ENCODE results near the genes OR10V1, STX3, OOSP1 and VPS37C.

GRCh38 chr11:59614359-59614914 lies 1.1 kb downstream of the OSBP start:
- RRBS, result no CpG with 5 or more reads among the region's 7 CpGs
CAGE:
- cytosol, long polyA plus RNA, result no peak
- long polyA plus RNA, result no peak
- nucleus, long polyA plus RNA, result no peak

DNA sequence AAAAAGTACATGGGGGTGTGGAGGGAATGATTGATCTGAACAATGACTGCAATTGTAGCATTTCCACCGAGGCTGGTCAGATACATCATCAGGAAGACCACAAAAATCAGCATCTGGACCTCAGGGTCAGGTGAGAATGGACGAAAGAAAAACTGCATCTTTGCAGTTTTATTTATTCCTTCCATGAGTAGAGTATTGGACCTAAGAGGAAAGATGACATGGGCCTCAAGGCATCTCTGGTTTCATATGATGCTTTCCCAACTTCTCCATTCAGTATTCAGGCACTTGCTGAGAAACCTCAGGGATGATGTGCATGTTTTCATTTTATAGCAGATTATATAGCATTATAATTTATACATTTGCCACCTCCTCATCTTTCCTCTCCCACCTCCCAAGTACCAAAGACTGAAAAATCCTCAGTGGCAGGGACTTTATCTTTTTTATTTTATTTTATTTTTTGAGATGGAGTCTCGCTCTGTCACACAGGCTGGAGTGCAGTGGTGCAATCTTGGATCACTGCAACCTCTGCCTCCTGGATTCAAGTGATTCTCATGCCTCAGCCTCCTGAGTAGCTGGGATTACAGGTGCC lies at the start of gene OR10V1:
Gene OR10V1 (minus strand): TSS at position 185 of the 589 bp plus-strand sequence.
- RRBS, result no CpG with 5 or more reads among the region's 3 CpGs
CAGE:
- cytosol, long polyA plus RNA, result no peak
- long polyA plus RNA, result no peak
- nucleus, long polyA plus RNA, result no peak

GRCh38 chr11:59754694-59755696 lies at the start of gene STX3:
STX3 (plus strand) TSS chr11:59755376.
- RRBS, result 1% methylated on average over 42 of the region's 89 CpGs
CAGE:
- cytosol, long polyA plus RNA, result no peak
- long polyA plus RNA, result no peak
- nucleus, long polyA plus RNA, result no peak

DNA sequence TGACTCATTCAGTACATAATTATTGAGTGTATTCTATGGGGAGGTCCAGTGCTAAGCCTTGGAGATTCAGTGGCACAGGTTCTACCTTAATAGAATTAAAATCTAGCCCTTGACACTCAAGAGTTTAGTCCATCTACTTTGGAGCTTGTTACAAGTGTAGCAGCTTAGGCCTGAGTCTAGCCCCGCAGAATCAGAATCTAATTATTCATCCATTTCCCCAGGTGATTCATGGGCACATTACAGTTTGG lies 1.2 kb downstream of the STX3 start:
- RRBS, result no CpG with 5 or more reads among the region's 1 CpG
CAGE:
- cytosol, long polyA plus RNA, result no peak
- long polyA plus RNA, result no peak
- nucleus, long polyA plus RNA, result no peak

GRCh38 chr11:59937989-59938659 lies at the start of gene OOSP1:
OOSP1 (plus strand) TSS chr11:59938432.
- RRBS, result no CpG with 5 or more reads among the region's 3 CpGs
CAGE:
- cytosol, long polyA plus RNA, result no peak
- long polyA plus RNA, result no peak
- nucleus, long polyA plus RNA, result no peak

DNA sequence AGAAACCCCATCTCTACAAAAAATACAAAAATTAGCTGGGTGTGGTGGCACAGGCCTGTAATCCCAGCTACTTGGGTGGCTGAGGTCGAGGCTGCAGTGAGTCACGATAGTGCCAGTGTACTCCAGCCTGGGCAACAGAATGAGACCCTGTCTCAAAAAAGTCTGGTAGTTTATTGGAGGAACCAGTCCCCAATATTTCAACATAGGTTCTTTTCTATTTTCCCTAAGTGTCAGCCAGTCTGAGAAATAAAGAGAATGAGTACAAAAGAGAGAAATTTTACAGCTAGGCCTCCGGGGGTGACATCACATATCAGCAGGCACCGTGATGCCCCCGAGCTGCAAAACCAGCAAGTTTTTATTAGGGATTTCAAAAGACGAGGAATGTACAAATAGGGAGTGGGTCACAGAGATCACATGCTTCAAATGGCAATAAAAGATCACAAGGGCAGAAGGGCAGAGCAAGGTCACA lies 4.9 kb downstream of the MS4A4A start:
- RRBS, result no CpG with 5 or more reads among the region's 6 CpGs
CAGE:
- cytosol, long polyA plus RNA, result no peak
- long polyA plus RNA, result no peak
- nucleus, long polyA plus RNA, result no peak

DNA sequence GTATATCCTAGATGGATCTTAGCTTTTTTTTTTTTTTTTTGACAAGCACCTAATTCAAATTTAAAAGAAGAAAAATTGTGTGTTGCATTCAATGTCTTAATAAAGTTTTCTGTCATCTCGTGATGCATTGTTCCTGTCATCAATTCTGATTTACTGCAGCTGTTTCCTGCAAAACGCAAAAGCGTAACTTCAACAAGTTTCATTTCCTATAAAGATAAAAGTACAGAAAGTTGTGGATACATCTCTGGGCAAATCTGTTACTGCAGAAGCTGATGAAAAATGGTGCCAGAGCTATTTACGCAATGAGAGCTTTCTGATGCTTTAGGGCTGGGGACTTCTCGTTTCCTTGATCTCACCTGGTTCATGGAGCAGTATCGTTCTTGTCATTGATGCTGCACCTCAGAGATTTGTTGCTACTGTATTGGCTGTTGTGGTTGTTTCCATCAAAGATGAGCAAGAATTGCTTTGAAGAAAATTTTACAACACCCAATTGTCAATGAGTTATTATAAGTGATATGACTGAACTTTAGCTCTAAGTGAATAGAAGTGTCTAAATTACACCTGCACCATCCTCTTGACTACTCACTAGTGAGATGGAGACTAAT lies 15.5 kb upstream of the MS4A12 start:
- RRBS, result no CpG with 5 or more reads among the region's 6 CpGs
CAGE:
- cytosol, long polyA plus RNA, result no peak
- long polyA plus RNA, result no peak
- nucleus, long polyA plus RNA, result no peak

DNA sequence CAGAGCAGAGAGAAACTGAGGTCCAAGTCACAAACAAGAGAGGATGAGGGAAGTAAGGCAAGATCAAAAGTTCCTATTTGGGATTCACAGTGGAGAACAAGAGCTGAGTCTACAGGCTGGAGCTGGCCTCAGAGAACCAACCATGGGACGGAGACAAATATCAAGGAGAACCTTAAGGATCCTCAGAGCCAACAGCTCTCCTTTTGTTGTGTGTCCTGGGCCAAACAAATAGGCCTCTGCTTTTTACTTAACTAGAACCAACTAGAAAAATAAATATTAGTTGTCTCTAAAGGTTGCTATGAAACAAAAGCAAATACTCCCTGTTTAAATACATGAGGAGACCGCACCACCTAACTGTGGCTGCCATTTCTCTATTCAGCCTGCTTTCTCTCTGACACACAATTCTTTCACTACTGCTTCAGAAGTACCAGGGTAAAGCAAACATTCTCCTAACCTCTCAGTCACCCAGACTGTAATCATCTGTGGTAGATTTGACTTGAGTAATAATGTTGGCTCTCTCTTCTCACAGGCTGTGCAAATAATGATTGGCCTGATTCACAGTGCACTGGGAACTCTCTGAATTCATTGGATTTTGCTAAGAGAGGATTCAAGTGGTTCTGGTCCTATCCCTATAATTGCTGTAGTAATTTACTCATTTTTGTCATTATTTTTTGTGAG lies 41.1 kb upstream of the MS4A8 start:
- RRBS, result no CpG with 5 or more reads among the region's 2 CpGs
CAGE:
- cytosol, long polyA plus RNA, result no peak
- long polyA plus RNA, result no peak
- nucleus, long polyA plus RNA, result no peak

- RRBS, result 2% methylated on average over 7 of the region's 33 CpGs
CAGE:
- cytosol, long polyA plus RNA, result no peak
- long polyA plus RNA, result no peak
- nucleus, long polyA plus RNA, result no peak
Measured at GRCh38 chr11:60905392-60906258, 760 bp downstream of the PRPF19 start.

- RRBS, result no CpG with 5 or more reads among the region's 3 CpGs
CAGE:
- cytosol, long polyA plus RNA, result no peak
- long polyA plus RNA, result no peak
- nucleus, long polyA plus RNA, result no peak
Measured at GRCh38 chr11:60910279-60910676, 3.7 kb upstream of the TMEM109 start.

DNA sequence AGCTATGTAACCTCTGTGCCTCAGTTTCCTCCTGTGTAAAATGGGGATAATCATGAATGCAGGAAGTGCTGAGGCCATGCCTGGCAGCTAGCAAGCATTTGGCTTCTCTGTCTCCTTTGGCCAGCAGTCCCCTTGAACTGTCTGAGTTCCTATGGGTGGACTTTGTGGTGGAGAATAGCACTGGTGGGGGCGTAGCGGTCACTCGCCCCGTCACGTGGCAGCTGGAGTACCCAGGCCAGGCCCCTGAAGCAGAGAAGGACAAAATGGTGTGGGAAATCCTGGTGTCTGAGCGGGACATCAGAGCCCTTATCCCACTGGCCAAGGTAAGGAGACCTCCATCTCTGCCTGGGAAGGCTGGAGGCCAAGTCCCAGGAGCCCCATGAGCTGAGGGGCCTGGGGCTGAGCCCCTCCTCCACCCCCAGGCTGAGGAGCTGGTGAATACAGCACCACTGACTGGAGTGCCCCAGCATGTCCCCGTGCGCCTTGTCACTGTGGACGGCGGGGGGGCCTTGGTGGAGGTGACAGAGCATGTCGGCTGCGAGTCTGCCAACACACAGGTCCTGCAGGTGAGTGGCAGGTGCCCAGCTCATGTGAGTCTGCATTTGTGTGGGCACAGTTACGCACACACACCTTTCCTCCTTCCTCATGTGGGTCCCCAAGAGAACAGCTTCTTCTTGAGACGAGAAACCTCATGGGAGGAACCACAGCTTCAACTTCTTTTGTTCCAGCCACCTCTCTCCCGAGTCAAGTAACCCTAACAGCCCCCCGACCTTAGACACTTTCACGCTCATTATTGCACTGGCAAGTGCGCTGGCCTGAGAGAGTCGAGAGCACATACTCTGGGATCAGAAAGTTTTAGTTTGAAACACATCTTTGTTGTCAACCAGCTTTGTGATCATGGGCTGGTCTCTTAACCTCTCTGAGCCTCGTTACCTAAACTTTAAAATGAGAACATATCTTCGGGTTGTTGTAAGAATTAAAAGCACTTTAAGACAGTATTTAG lies 7.6 kb downstream of the TMEM132A start:
- RRBS, result no CpG with 5 or more reads among the region's 21 CpGs
CAGE:
- cytosol, long polyA plus RNA, result no peak
- long polyA plus RNA, result no peak
- nucleus, long polyA plus RNA, result no peak

- RRBS, result no CpG with 5 or more reads among the region's 11 CpGs
CAGE:
- cytosol, long polyA plus RNA, result no peak
- long polyA plus RNA, result no peak
- nucleus, long polyA plus RNA, result no peak
Measured at GRCh38 chr11:60938175-60938661, 13.8 kb downstream of the SLC15A3 start.

DNA sequence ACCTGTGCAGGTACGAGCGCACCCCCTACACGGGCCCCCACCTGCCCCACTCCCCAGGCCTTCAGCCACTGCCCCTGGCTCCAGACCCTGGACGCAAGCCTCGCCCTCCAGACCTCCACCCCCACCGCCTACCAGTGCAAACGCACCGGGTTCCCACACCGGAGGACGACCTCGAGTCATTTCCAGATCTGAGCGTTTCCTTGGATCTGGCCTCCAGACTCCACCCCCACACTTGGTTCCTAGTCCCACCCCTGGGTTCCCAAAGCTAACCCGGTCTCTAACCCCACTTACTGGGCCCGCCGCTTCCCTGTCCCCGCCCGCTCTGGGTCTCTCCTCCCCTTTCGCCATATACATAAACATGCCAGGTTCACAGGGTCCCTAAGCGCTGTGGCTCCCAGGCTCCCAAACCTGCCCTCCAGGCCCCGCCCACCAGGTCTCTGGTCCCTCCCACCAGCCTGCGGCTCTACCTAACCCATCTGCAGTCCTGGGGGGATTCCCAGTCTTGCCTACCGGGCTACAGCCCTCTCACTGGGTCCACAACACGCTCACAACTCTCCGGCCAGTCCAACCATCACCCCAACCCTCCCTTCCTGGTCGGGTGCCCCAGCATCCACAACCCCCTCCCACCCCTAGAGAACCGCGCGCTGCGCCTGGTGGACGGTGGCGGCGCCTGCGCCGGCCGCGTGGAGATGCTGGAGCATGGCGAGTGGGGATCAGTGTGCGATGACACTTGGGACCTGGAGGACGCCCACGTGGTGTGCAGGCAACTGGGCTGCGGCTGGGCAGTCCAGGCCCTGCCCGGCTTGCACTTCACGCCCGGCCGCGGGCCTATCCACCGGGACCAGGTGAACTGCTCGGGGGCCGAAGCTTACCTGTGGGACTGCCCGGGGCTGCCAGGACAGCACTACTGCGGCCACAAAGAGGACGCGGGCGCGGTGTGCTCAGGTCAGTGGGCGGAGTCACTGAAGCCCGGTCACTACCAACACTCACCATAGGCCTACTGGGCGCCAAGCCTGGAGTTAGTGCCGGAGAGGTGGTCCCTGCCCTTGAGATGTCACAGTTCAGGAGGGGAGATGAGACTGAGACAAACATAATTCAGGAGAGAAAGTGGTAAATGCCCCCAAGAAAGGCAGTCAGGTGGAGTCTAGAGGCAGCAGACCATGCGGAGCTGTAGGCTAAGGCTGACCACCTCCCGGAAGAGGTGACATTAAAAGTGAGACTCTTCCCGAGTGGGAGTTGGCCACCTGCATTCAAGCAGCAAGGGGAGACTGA lies 36.9 kb downstream of the CD6 start:
- RRBS, result 72% methylated on average over 16 of the region's 62 CpGs
CAGE:
- cytosol, long polyA plus RNA, result no peak
- long polyA plus RNA, result no peak
- nucleus, long polyA plus RNA, result no peak

DNA sequence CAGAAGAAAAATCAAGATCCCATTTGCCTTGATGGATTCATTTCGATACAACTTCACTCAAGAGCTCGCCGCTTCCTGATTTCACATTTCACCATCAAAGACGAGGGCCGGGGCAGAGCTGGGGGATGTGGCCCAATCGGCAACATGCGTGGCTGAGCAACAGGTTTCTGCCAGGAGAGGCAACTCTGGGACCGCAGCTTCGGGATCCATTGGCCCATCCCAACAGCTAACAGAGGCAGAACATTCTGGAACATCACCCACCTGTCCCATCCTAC lies 36.3 kb upstream of the CD5 start:
- RRBS, result no CpG with 5 or more reads among the region's 9 CpGs
CAGE:
- cytosol, long polyA plus RNA, result no peak
- long polyA plus RNA, result no peak
- nucleus, long polyA plus RNA, result no peak

DNA sequence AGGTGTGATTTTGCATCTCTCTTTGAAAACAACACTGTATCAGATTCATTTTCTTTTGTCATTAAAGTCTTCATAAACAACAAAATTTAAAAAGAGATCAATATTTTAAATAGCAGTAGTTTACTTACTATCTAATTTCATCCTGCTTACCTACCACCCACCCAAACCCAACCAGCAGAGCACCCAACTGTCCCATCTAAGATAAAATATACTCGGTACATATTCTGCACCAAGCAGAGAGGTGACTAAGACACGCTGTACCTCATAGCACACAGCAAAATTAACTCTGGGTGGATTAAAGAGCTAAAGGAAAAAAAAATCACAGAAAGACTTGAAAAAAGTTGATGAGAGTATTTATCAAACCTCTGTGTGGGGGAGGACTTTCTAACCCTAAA lies 25.9 kb upstream of the CD5 start:
- RRBS, result no CpG with 5 or more reads among the region's 2 CpGs
CAGE:
- cytosol, long polyA plus RNA, result no peak
- long polyA plus RNA, result no peak
- nucleus, long polyA plus RNA, result no peak

GRCh38 chr11:61080105-61080402 lies 22.2 kb upstream of the CD5 start:
- RRBS, result no CpG with 5 or more reads among the region's 2 CpGs
CAGE:
- cytosol, long polyA plus RNA, result no peak
- long polyA plus RNA, result no peak
- nucleus, long polyA plus RNA, result no peak

DNA sequence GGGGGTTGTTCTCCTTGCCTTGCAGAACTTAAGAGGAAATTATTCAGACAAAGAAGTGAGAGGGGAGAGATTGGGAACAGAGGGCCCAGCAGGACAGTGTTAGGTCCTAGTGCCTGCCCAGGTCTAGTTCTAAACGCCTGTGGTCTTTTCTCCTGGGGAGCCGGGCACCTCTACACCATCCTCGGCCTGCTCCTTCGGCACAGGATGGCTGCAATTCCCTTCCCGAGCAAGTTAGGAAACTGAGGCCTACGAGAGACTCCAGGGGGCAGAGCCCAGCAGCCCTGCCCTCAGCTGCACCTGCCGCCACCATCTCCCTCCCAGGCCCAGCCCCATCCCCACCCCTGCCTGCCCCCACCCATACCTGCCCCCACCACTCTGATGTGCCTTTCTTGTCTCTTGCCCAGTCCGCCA lies 21.2 kb downstream of the CD5 start:
- RRBS, result no CpG with 5 or more reads among the region's 8 CpGs
CAGE:
- cytosol, long polyA plus RNA, result no peak
- long polyA plus RNA, result no peak
- nucleus, long polyA plus RNA, result no peak

DNA sequence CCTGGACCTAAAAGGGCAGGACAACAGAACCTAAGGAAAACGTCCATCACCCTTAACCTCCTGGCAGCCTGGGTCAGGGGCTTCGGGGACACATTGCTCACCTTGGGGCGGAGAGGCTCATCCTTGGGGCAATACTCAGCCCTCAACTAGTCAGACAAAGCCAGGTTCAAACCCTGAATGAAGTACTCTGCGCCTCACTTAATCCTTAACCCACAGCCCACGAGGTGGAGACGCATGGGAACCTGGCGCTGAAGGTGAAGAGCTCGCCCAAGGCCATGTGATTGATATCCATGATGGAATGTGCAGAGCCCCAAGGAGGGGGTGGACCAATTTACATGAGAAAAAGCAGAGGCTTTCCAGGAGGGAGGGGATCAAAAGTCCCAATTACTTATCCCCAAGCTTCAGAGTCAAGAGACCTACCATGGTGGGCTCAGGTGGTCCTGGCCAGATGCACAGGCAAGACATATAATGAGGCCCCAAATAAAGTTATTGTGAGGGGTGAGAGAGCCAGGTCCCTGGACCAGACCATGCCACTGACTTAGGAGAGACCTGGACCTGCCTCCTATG lies 26.9 kb downstream of the VPS37C start:
- RRBS, result no CpG with 5 or more reads among the region's 8 CpGs
CAGE:
- cytosol, long polyA plus RNA, result no peak
- long polyA plus RNA, result no peak
- nucleus, long polyA plus RNA, result no peak

GRCh38 chr11:61160758-61162038 lies at the start of gene VPS37C:
VPS37C (minus strand) TSS chr11:61161426.
- RRBS, result 2% methylated on average over 59 of the region's 104 CpGs
CAGE:
- cytosol, long polyA plus RNA, result no peak
- long polyA plus RNA, result no peak
- nucleus, long polyA plus RNA, result no peak

DNA sequence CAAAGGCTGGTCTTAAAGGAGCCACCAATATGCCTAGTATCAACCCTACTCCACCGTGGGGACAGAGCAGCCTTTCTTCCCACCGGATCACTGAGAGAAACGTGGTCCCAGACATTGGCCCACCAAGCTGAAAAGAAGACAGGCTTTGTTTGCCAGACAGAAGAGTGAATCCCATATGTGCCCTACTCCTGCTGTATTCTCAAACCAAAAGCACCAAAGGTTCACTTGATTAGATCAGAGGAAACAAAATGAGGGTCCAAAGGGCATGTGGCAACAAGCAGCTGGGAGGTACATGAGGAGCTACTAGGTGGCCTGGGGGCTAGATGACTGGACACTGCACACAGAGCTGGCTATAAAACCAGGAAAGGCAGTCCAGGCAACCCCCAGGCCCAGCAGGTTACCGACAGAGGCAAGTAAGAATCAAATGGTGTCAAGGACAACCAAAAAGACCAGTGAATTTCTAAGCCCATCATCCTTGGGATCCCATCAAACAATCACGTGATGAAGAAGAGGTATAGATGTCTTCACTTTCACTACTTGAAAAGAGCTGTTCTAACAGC lies 3.7 kb upstream of the VWCE start:
- RRBS, result no CpG with 5 or more reads among the region's 5 CpGs
CAGE:
- cytosol, long polyA plus RNA, result no peak
- long polyA plus RNA, result no peak
- nucleus, long polyA plus RNA, result no peak